Prostate gland (tissue), 2 donors: ENCODE measurements around a stretch of chr10.

DNA sequence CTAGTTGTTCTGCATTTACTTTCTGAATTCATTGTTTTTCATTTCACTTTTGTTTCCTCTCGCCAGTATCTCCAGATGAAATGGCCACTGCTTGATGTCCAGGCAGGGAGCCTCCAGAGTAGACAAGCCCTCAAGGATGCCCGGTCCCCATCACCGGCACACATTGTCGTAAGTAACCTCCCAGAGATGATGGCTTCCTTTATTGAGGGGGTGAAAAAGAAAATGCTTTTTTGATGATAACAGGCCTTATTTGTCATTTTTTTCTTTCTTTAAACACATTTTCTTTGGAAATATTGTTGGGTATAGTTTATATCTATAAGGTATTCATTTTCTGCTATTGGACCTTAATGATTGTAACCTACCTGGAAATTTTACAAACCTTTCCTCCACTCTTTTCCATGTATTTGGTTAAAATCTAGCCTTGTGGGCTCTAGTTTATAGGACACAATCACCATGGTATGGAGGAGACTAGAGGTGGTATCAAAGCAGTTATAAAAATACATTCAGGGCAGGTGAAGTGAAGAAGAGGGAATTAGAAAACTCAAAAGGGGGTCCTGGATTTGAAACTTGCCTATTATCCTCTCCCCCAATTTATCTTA, 90.0 kb downstream of the TCF7L2 start:
- PRO-cap: no peak
- RAMPAGE, long total RNA, 2 experiments: no peak in any of the 2 experiments

- PRO-cap: no peak
- RAMPAGE, long total RNA, 2 experiments: no peak in any of the 2 experiments
Observed at GRCh38 chr10:113113250-113113596, 163.2 kb downstream of the TCF7L2 start.

GRCh38 chr10:113166449-113167031, 216.5 kb downstream of the TCF7L2 start:
- PRO-cap: no peak
- RAMPAGE, long total RNA, 2 experiments: no peak in any of the 2 experiments

DNA sequence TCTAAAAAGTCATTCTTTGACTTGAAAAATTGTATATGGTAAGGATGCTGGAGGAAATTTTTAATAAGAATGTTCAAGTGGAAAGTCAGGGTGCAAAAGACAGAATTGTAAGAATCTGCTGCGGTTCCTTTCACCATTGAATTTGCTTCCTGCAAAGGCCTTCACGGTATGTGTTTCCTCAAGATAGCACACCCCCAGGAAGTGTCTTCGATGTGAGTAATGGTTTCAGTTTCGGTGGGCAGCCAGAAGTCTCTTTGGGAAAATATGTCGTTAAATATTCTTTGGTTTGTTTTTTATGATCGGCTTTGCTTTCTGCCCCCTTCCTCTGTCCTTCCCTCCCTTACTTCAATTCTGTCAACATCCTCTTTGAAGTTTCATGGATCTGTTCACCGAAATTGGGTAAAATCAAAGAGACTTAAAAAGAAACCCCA, 171.0 kb upstream of the HABP2 start:
- PRO-cap: no peak
- RAMPAGE, long total RNA, 2 experiments: no peak in any of the 2 experiments

GRCh38 chr10:113450468-113450841, 102.4 kb upstream of the HABP2 start:
- PRO-cap: no peak
- RAMPAGE, long total RNA, 2 experiments: no peak in any of the 2 experiments

DNA sequence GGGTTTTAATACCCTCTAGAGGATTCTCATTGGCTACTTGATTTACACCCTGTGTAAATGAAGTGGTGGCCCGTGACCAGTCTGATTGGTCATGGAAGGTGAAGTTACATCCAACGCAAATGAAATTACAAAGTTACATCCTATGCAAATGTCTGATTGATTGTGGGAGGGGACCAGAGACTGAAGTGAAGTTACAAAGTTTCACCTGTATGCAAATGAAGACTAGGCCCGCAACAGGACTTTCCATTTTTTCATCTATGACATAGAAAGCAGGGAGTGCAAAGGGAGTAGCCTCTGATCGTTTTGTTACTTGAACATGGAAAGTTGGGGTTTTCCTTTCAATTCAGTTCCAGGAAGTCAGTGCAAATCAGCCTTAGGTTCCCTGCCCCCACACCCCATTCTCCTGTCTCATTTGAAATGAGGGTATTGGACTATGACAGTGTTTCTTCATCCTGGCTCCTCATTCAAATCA, 97.0 kb upstream of the HABP2 start:
- PRO-cap: no peak
- RAMPAGE, long total RNA, 2 experiments: no peak in any of the 2 experiments

DNA sequence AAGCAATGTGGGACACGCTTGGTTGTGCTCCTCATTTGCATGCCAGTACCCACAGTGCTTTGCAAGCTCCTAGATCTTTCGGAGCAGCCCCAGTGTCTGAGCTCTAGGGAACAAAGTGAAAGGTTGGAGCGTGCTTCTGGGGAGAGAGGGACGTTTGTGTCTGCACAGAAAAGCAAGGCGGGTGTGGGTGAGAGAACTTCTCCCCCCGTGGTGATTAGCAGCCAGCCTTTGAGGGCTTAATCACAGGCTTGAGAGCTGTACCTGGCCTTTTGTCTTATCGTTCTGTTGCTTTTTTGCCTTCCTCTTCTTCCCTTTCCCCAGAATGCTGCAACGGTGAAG, 76.6 kb upstream of the HABP2 start:
- PRO-cap: no peak
- RAMPAGE, long total RNA, 2 experiments: no peak in any of the 2 experiments

DNA sequence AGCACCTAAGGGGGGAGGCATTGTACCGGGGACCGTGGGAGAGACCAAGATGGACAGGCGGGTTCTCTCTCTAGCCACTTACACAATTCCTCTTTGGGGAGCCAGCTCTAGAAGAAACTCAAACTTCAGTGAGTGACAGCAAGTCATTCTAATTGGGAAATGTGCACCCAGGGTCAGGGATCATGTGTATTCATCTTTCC, 73.1 kb upstream of the HABP2 start:
- PRO-cap: no peak
- RAMPAGE, long total RNA, 2 experiments: no peak in any of the 2 experiments

DNA sequence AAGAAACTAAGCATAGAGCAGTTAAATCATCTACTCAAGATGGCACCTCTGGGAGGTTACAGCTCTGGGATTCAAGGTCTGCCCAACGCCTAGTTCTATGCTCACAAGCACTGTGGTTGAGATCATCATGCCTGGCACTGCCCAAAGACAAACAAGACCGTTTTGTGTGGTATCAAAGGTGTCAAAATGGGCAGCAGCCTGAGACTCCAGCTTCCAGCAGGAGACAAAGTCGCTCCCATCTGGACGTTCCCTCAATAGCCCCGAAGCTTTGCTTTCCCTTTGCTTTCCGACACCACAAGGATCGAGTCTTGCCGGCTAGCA, 5.0 kb downstream of the HABP2 start:
- PRO-cap: no peak
- RAMPAGE, long total RNA, 2 experiments: no peak in any of the 2 experiments

DNA sequence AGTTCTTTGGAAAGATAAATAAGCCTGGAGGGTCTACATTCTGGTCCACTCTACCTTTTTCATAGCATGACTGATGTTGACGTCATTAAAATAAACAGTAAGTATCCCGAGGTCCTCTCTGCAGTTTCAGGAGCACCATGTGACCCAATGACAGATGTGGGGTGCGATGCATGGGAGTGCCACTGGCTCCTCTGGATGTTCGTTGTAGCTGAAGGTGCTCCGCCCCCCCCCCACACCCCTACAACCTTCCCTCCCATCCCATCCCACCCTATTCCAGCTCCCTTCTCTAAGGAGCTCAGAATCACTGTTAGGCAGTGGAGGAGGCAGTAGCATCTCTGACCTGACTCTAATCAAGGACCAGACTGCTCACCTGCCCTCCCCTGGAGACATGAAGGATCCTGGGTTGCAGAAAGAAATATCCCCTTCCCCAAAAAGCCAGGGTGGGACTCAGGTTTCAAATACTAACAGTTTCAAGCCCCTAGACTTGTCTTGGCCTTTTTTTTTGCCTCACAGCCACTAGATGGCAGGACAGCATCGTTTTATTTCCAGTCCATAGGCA, 25.1 kb downstream of the CASP7 start:
- PRO-cap: no peak
- RAMPAGE, long total RNA, 2 experiments: no peak in any of the 2 experiments

- PRO-cap: no peak
- RAMPAGE, long total RNA, 2 experiments: no peak in any of the 2 experiments
Observed at GRCh38 chr10:113843948-113844567, 9.8 kb downstream of the DCLRE1A start.

DNA sequence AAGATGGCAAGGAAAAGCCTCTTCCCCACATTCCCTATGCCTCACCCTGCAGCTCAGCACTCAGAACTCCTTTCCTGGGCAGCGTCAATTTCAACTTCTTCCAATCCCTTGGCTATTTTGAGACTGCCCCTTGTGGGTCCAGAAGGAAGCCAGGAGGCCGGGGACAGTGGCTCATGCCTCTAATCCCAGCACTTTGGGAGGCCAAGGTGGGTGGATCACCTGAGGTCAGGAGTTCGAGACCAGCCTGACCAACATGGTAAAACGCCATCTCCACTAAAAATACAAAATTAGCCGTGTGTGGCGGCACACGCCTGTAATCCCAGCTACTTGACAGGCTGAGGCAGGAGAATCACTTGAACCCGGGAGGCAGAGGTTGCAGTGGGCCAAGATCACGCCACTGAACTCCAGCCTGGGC, 2.3 kb upstream of the ADRB1 start:
- PRO-cap: unidirectional peak, plus-strand start at position 141 of the sequence
- RAMPAGE, long total RNA, 2 experiments: no peak in any of the 2 experiments

- PRO-cap: bidirectional peak, plus-strand start at chr10:114047281, minus-strand start at chr10:114047152
- RAMPAGE, long total RNA, 2 experiments: no peak in any of the 2 experiments
Observed at GRCh38 chr10:114046805-114047405, 3.2 kb downstream of the ADRB1 start.

DNA sequence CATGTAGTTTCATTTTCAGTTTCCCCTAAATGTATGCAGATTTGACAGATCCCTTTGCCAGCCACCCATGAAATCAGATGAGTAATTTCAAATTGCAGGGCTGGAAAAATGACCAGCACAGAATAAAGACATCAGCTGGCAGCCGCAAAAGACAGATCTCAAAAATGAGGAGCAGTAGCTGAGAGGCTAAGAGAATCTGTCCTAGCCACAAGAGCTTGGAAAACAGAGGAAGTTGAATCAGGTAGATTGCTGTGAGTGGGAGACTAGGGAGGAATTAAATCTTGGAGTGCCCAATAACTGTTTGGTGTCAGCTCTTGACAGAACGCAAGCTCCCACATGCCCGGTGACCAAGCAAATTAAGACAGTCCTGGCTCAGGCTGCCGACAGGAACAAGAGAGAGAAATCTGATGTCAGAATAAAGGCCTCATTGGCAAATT, 24.5 kb downstream of the ADRB1 start:
- PRO-cap: no peak
- RAMPAGE, long total RNA, 2 experiments: no peak in any of the 2 experiments

- PRO-cap: no peak
- RAMPAGE, long total RNA, 2 experiments: no peak in any of the 2 experiments
Observed at GRCh38 chr10:114082894-114083463, 39.3 kb downstream of the ADRB1 start.

- PRO-cap: no peak
- RAMPAGE, long total RNA, 2 experiments: no peak in any of the 2 experiments
Observed at GRCh38 chr10:114349931-114350287, 54.4 kb downstream of the AFAP1L2 start.

DNA sequence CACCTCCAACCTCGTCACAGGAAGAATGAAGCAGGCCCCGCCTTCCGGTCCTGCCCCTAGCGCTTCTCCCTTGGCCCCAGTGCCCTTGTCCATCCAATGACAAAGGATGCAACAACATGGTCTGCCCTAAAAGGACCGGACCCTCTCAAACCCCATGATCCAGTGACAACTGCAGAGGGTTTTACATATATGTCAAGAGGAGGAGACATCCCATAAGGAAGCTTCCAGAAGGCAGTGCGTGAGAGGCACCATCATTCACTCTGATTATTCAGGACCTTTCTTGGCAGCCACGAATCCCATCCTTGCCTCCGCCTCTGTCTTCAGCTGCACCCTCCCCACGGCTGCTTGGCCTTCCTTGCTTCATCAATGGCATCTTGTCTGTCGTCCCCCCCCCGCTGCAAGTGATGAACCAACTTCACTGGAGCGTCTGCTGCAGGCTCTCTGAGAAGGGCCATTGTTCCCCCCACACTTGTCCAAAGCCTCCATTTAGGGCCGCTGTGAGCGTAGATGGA, 20.3 kb downstream of the AFAP1L2 start:
- PRO-cap: no peak
- RAMPAGE, long total RNA, 2 experiments: no peak in any of the 2 experiments

DNA sequence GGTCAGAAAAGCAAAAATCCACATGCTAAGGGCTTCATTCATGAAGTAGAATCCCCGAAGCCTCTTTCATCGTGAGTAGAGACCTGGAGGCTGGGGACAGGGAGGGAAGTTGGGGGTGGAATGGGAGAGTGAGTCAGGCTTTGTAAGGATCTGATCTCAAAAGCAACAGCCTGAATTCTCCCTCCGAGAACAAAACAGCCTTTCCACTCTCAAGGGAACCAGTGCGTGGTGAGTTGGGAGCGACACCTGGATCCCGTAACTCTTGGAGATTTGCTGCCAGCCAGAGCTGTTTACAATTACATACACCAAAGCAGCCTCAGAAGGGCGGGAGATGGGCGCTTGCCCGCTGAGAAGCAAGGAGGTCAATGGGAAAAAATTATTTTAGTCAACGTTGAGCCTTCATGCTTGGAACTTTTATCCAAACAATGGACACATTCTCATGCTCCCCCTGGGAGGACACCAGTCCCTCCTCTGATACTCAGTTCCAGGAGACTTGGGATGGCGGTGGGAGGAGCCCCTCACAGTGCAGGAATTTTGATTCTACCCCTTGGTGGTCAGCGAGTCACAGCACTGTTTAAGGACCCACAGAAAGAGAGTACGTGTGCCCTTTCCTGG, 10.7 kb downstream of the AFAP1L2 start:
- PRO-cap: unidirectional peak, plus-strand start at position 221 of the sequence
- RAMPAGE, long total RNA, 2 experiments: no peak in any of the 2 experiments

DNA sequence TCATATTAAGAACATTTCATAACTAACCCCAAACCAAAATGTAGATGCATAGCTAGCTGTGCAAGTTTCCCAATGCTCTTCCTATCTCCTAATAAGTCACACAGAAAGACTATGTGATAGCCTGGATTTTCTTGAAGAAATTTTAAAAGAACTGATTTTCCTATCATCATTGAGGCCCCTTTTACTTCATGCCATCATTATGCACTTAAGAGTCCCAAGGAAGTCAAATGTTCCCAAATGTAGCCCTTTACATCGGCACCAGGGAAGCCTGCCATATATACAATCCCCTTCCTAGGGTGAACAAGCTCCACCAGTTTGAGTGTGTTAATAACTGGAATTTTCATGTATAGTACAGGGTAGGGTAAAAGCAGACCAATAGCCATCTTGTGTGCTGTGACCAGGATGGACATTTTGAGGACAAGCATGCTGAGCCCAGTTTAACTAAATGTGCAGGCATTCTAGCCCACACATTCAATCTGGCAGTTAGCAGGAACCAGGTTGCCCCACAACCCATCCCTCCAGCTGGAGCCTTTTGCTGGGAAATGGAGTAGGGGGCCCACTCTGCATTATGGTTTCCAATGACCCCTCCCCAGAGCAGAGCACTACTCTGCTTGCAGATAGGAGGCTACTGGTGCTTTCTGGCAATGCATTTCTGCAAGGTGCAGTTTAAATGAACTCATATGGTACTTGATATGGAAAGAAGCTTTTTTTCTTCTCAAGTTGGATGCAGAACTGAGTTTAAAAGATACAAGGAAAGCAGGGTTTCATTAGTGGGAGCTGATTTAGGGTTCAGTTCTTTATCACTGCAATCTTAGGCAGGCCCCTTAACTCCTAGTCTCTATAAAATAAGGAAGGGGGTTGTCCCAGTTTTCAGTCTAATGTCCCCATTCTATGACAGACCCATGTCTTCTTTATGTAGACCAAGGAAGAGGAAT, 28.8 kb upstream of the AFAP1L2 start:
- PRO-cap: no peak
- RAMPAGE, long total RNA, 2 experiments: no peak in any of the 2 experiments

- PRO-cap: no peak
- RAMPAGE, long total RNA, 2 experiments: no peak in any of the 2 experiments
Observed at GRCh38 chr10:114435876-114436610, 31.7 kb upstream of the AFAP1L2 start.